Non-pigmented ciliary epithelial cell (primary cell): ENCODE measurements around a stretch of chr3.

DNA sequence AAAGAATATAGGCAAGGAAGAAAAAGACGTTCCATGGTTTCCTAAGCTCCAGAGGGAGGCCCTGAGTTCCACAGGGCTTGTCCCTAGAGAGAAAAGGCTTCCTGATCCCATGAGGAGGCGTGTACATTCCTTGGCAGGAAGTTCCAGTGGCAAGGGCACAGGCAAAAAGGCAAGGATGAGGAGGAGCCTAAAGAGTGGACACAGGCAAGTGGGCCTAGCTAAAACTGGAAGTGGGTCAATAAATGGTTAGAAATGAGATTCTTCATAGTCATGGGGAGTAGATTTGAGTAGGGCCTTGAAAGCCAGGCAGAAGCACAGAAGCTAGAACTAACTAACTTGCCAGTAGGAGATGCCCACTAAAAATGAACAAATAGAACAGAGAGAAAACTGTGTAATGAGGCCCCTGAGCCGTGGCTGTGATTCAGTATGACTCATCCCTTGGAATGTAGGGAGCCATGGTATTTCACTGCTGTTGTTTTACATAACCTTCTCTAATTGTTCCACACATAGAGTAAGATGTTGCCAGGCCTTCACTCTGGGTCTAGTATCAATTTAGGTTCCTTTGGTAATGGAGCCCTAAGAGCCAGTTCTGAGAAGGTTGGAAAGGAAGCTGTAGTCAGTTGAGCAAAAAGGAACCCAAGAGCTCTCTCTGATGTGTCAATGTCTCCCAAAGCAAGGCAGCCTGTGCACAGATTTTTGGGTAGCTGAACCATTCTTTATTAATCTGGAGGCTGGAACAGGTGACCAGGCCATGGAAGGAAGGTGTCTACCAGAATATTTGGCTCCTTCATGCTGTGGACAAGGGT is 44.6 kb upstream of the MANF start:
- RRBS: no CpG with 5 or more reads among the region's 3 CpGs

GRCh38 chr3:51962699-51963179 is 4.5 kb downstream of the PCBP4 start:
- RRBS: no CpG with 5 or more reads among the region's 5 CpGs

DNA sequence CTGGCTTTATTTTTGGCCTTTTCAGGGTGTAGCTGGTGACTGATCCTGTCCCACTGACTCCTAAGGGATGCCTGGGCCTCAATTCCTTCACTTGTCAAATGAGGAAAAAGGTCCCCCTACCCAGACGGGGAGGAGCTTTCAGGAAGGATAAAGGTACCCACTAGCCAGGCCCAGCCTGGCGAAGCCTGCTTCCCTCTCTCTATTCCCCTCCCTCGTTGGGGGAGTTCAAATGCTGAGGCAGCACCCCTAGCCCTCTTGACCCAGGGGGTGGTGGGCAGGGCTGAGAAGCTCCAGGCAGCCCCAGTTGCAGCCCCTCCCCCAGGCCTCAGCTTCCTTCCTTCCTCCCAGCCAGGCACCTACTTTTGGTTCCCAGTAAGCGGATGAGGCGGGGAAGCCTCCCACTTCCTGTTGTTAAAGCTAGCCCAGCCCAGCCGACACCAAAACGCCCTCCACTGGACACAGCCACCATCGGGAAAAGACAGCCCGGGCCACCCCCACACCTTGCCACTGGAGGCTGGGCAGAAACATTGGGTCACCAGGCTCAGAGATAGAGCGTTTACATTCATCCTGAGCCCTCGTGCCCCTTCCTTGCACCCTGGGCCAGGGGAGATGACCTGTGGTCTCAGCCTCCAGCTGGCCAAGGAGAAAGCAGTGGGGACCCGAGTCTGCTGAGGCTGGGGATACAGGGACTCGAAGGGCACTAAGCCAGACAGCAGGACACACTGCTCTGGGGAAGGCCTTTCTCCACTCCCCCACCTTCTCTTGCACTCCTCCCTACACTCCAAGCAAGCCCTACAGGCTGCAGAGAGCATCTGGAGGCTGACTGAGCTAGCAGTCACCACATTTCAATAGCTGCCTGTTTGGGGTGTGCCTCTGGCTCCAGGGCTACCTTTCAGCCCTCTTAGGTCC is 3.5 kb downstream of the DUSP7 start:
- RRBS: no CpG with 5 or more reads among the region's 13 CpGs

- RRBS: no CpG with 5 or more reads among the region's 7 CpGs
These were observed 13.6 kb downstream of the TLR9 start for GRCh38 chr3:52211787-52212227.

- RRBS: no CpG with 5 or more reads among the region's 17 CpGs
These were observed 8.4 kb downstream of the TLR9 start for GRCh38 chr3:52216744-52217658.

- RRBS: no CpG with 5 or more reads among the region's 4 CpGs
These were observed 10.4 kb downstream of the PPM1M start for GRCh38 chr3:52255728-52256530.

DNA sequence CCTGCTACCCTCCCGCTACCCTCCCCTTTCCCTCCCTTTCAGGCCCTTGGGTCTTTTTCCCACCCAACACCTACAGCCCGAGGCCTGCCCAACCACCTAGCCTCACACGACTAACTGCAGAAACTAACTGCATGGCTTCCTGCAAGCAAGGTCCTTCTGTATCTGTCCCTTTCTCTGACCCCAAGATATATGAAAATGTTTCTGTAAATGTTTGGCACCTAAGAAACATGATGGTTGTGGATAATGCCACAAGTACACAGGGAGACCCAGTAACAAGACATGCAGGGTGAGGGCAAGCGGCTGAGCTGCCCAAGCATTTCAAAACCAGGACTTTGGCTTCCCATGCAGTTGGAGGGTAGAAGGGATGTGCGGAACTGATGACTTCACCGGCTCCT is 11.2 kb downstream of the PPM1M start:
- RRBS: no CpG with 5 or more reads among the region's 6 CpGs

DNA sequence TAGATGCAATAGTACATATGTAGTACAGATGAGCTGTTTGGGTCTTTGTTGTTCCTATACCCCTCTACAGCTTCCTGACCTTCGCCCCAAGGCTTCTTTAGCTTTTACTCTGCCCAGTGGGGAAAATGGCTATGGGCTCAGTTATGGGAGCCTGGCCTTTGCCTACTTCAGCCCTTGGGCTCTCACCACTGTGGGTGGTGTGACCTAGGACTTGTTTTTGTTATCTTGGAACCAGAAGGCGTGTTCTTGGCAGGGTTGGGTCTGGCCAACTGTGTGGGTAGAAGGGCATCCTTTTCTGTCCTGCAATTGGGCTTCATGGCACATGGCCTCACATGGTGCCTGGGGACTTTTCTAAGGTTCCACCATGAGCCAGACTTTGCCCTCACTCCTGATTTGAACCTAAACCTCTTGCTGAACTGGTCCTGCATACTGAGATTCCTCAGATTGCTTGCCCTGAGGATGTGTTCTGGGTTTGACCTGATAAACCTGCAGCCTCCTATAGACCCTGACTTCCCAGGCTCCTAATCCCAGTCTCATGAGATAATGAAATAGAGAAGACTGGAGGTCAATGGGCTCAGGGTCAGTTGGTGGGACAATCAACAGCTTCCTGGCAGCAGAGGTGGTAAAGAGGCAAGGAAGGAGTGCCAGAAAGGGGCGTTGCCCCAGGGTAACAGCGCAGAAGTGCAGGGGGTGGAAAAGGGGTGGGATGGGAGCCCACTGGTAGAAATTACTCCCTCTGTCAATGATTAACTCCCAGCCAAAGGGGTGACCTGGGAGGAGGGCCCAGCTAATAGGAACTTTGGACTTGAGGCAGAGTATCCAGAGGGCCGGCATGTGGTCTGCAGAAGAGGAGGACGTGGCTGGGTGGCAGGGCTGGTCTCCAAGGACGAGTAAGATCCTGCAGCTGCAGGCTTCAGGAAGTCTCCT is 1.9 kb downstream of the GLYCTK start:
- RRBS: no CpG with 5 or more reads among the region's 7 CpGs

DNA sequence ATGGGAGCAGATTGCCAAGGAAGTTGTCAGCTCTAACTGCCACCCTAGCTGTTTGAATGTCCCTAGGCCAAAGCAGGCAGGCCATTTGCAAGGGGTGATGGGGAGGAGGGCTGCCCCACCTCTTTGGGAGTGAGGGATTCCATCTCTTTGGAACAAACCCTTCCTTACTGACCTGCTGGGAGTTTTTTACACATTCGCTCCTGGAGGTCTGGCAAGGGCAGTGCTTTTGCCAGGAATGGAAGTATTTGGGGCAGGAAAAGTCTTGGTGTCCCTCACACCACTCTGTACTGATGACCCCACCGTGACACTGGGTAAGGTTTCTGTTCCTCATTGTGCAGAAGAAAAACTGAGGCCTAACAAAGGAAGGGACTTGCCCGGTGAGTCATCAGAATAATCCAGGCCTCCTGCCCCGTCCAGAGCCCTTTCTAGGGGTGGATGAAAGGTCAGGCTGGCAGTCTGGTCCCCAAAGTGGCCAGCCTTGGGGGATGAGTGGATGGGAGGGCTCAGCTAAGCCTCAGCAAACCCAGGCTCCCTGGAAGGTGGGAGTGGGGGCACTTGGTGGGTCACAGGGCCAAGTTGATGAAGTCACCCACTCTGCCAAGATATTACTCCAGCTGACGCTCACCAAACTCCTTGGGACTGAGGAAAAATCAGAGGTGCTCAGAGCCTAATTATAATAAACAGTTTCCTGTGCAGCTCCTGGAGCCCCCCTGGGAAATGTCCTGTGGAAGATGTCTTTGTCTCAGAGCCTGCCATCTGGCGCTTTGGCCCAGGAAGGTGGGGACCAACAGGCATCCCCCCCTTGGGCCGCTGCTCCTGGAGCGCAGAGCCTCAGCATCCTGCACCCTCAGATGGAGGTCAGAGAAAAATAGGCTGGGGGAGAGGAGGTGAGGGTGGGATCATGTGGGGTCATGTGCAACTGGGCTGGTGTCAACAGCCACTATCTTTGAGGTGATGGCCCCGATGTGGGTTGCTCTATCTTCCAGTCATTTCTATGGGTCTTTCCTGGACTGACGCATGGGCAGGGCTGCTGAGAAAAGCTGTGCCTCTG is 2.2 kb upstream of the DNAH1 start:
- RRBS: no CpG with 5 or more reads among the region's 10 CpGs

DNA sequence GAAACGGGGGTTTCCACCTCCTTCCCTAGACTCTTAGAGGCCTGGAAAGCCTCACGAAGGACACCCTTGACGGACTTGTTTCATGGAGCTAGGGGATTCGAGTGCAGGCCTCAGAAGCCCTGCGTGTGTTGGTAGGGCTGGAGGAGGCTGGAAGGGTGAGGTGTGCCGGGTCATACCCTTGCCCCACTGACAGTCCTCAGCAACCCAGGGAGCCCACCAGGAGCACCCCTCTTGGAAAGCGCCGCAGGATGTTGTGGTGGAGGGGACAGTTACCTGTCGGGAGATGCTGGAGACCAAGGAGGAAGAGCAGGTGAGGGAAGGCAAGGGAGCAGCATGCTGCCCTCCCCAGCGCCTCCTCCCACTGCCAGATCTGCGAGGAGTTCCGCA is 33.5 kb downstream of the DNAH1 start:
- RRBS: no CpG with 5 or more reads among the region's 12 CpGs

GRCh38 chr3:52473672-52474192 is 18.3 kb downstream of the NISCH start:
- RRBS: no CpG with 5 or more reads among the region's 7 CpGs

- RRBS: 95% methylated on average over 3 of the region's 34 CpGs
These were observed 7.9 kb upstream of the STAB1 start for GRCh38 chr3:52487099-52487829.

- RRBS: no CpG with 5 or more reads among the region's 14 CpGs
These were observed 7.4 kb downstream of the STAB1 start for GRCh38 chr3:52502437-52503083.

GRCh38 chr3:52525873-52526858 is 7.5 kb downstream of the NT5DC2 start:
- RRBS: no CpG with 5 or more reads among the region's 10 CpGs

- RRBS: no CpG with 5 or more reads among the region's 7 CpGs
These were observed 11.1 kb downstream of the UQCC5 start for GRCh38 chr3:52547238-52548116.

GRCh38 chr3:52563251-52563852 is 26.9 kb downstream of the UQCC5 start:
- RRBS: no CpG with 5 or more reads among the region's 3 CpGs

DNA sequence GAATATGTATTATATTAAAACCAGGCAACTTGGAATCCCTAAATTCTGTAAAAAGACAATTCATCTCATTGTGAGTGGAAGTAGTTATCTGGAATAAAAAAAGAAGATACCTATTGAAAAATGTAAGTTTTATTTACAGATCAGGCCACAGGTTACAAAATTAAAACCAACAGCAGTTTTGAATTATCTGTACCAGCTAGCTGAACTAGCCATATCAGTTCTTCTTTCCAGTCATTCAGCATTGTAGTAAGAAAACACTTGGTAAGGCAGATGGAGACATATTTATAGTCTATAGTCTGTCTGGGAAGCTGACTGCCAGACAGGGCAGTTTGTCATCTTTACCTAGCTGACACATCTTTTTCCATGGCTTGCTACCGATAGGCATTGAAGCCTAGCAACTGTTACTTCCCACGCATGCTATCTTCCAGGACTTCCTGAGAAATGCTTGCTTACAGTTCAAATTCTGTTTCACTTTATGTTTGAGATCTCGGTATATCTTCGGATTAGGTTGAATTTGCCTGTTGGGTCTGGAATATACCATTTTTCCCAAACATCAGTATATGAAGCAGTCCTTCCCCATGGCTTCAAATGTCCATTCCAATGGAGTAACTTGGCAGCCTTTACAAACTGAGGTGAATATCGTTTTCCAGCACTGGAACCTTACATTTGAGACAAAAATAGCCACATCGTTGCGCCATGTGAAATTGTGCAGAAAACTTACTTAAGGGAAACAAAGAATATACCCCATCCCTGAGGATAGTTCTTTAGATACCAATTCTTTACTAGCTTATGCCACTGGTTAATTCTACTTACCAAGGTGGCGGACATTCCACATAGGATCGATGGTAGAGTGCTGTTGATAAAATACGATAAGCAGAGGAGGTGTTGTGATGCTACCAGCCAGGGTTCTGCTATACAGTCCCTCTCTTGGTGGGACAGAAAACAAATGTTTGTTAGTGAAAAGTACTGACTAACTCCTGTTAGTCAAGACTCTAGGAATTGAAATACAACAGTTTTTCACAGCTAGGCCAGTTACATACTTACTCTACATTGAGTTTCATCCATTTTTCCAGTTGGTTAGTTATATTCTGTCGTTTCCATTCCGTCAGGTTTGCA is 8.9 kb downstream of the GNL3 start:
- RRBS: no CpG with 5 or more reads among the region's 12 CpGs

GRCh38 chr3:52778164-52778649 is 808 bp downstream of the ITIH1 start:
- RRBS: no CpG with 5 or more reads among the region's 15 CpGs

- RRBS: 80% methylated on average over 3 of the region's 11 CpGs
These were observed 11.4 kb downstream of the ITIH3 start for GRCh38 chr3:52806014-52806354.

DNA sequence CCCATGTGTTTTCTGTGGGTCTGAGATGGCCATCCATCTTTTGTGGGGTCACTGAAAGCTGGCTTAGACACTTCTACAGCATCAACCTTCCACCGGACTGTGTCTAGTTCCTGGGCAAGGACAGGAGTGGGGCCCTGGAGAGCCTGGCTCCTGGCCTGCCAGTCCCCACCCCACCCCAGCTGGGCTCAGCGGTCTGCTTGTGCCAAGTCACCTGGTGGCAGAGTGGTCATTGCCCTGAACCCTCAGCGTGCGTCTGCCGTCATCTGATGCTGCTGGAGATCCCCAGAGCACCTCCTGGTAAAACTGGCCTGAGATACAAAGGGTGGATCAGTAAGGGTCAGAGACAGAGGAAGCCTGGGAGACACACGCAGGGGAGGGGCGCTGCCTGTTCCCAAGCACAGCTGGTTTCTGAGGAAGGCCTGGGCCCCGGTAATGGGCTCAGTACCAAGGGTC is 16.7 kb downstream of the ITIH4 start:
- RRBS: 67% methylated on average over 1 of the region's 8 CpGs